Neural progenitor cell (in vitro differentiated cells): ENCODE data around the gene RNF41.

GRCh38 chr12:56159839-56161011 lies 2.1 kb downstream of the MYL6 start:
- RAMPAGE, long total RNA: no peak

DNA sequence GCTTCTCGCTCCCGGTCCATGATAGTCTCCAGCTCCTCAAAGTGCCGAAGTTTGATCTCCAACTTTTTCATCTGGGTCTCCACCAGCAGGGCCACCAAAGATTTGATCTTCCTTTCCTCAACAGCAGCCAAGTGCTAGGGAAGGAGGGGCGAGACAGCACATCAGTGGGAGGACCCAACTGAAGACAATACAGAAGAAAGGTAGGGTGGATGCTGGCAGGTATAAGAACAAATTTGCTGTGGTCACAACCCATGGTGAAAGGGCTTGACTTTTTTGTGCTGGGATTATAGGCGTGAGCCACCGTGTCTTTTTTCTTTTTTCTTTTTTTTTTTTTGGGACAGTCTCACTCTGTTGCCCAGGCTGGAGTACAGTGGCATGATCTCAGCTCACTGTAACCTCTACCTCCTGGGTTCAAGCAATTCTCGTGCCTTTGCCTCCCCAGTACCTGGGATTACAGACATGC lies 9.9 kb downstream of the MYL6 start:
- RAMPAGE, long total RNA: no peak

DNA sequence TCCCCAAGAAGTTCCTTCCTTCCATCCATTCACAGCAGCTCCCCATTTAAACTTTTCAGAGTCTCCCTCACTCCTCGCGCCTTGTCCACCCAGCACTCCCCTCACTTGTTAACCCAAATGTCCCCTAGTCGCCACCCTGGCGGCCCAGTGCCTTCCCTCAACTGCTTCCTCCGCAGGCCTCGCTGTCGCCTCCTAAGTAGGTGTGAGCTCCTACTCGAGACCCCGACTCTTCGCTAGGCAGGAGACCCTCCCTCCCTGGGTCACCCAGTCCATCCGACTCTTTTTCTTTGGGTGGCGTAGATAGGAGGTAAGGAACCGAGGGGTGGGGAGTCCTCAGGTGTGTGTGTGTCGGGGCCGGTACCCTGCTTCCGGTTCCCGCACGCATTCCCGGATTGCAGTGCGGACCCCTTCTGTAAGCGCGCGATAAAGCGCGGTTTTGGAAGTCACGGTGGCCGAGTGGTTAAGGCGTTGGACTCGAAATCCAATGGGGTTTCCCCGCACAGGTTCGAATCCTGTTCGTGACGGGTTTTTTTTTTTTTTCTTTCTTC lies 713 bp upstream of the SMARCC2 start:
- RAMPAGE, long total RNA: no peak

DNA sequence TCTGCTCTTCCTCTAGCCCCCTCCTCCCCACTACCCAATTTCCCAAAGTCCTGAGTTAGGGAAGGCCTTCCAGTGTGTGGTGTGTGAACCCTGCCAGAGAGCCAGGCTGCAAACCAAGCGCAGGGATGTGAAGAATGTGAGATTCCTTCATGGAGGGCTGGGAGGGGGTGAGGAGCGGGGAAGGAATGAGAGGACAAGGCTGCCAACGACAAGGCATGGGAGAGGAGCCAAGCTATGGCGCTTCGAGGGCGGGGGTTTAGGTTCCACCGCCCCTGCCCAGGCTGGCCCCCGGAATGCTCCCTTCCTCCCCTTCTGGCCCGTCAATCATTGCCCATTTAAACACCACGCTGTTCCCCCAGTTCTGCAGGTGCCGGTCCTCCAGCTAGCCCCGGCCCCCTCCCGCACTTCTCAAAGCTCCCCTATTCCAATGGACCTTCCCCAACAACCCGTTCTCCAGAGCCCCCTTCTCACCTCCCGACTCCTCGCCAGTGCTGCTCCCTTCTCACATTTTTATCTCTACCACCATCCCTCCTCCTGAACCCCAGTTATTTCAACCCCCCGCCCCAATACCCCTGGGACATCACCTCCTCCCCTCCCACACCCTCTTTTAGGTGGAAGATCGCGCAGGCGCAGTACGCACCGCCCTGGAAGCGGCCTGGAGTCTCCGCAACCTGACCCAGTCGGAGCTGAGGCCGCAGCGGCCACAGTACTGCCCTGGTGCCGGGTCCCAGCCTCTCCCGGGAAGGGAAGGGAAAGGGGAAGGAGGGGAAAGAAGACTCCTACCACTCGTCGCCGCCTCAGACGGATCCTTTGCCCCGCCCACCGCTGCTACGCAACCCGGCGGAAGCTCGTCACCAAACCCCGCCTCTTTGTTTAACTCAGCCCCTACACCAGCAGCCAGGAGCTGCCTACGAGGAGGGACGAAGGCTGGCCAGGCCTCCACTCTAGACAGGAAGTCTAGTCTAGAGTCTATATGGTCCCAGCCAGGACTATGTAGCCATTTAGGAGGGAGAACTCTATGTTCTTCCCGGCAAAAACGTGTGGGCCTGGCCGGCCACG lies at the start of gene RNF41:
Gene RNF41, minus strand, starts transcription at position 803 of the 1,059 bp plus-strand sequence.
- RAMPAGE, long total RNA: no peak

GRCh38 chr12:56243879-56244367 lies 14.1 kb downstream of the SLC39A5 start:
- RAMPAGE, long total RNA: no peak

DNA sequence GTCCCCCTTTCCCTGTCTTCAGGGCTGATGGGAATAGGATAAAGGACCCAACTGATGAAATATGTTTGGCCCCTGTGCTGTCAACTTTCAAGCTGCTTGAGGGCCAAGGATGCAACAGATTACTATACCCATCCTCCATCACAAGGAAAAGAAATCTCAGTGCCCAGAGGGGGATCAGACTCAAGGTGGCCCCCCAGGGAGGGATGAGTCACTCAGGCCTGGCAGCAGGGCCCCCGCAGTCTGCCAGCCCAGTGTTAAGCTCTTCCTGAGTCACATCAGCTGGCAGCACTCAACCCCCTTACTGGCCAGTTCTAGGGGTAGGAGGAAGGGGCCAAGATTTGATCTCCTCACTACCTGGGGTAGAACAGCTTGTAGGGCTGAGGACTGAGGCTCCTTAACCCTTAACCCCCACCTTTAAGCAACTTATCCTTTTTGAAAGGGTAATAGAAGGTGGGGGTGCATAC lies 1.6 kb downstream of the ANKRD52 start:
- RAMPAGE, long total RNA: no peak

- RAMPAGE, long total RNA: no peak
Measured at GRCh38 chr12:56271042-56271981, 4.6 kb downstream of the COQ10A start.

DNA sequence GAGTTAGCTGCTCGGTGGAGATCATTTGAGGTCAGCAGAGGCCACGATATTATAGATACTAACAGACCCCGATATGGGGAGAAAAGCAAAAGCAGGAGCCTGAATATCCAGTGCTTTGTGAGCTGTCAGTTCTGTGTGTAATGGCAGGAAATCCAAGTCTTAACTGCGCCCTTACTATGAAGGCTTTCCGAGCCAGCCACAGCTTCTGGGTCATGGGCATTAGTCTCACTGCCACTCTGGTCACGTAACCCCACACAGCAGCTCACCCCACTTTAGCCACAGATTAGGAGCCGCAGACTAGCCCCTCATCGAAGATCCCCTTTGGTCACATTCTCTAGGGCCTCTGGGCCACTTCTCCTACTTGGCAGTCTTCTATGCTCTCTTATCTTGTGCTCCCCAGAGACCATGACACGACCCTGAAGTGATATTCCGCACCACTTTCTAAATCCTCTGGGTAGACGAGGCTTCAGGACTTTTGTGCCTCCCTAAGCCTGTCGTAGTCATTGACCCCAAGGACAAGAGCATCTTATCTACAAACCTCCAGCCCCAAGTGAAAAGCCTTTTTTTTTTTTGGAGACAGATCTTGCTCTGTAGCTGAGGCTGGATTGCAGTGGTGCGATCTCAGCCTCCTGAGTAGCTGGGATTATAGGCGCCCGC lies 837 bp upstream of the CS start:
- RAMPAGE, long total RNA: no peak

DNA sequence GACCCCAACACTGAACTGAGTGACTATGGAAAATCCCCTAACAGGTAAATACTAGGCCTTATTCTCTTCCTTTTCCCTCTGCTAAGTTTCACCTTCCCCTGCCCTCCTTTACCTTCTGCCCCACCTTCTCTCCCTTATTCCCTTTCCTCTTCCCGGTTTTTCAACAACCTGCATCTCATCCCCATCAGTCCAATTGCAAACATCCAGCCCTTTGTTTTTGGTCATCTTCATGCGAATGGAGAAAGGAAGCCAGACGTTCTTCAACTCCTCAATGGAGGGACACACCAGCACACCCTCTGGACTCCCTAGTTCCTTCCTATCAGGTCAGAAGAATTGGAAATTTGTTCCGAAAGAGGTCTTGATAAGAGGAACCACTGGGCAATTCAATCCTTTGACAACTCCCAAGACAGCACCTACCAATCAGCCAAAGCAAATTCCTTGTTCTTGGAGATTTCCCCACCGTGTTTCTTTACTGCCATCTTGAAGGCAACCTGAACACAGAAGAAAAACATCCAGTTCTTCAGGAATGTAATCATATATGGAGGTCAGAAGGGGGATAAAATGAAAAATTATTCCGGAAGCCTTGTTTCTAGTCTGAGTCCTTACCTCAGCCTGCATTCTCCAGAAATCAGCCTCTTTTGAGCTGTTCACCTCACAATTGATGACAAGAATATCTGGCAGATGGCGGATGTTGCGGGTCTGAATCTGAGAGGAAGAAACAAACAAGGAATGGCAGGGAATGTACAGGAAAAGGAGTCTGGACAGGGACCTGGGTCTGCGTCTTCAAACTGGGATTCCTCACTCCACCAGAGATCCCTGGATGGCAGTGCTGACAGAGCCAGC lies 7.3 kb upstream of the CNPY2 start:
- RAMPAGE, long total RNA: no peak

GRCh38 chr12:56361575-56361835 lies 1.2 kb downstream of the APOF start:
- RAMPAGE, long total RNA: no peak

- RAMPAGE, long total RNA: no peak
Measured at GRCh38 chr12:56479608-56480015, 8.3 kb downstream of the GLS2 start.

DNA sequence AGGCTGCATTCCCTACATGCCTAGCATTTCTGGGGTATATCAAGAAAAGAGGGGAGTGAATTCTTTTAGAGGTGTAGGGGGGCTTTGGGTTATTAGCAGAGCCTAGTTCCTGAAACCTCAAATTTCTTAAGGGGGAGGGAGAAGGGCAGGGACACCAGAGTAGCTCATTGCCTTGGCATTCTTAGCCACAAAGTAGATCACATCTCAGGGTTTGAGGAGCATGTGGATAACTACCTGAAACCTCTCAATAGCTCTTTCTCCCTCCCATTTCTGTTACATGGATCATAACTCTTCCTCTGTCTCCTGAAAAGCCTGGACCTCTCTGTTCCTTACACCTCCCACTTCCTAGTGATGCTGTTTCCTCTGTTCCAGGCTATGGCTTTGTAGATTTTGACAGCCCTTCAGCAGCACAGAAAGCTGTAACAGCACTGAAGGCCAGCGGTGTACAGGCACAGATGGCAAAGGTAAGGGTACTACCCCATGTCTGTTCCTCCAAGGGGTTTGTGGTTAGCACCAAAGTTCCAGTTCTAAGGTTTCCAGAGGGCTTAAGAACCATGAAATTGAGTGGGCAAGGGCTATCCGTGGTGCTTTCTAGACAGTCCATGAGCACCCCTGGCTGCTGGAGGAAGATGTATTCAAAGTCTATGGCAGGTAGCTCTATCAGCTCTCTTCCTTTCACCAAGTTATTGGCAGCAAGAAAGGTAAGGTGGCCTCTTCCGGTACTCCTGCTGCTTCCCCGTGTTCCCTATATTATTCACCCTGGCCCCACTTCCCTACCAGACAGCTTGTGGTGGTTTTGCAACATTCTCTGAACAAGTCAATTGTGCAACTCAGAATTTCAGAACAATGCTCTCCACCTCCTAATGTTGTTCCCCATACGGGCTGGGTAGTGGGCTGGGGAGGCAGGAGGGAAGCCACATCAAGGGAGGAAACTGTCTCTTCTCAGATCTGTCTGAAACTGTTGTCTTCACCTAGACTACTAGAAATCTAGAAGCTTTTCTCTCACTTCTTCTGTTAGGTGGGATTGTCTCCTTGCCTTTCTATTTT lies 48.2 kb downstream of the RBMS2 start:
- RAMPAGE, long total RNA: no peak

DNA sequence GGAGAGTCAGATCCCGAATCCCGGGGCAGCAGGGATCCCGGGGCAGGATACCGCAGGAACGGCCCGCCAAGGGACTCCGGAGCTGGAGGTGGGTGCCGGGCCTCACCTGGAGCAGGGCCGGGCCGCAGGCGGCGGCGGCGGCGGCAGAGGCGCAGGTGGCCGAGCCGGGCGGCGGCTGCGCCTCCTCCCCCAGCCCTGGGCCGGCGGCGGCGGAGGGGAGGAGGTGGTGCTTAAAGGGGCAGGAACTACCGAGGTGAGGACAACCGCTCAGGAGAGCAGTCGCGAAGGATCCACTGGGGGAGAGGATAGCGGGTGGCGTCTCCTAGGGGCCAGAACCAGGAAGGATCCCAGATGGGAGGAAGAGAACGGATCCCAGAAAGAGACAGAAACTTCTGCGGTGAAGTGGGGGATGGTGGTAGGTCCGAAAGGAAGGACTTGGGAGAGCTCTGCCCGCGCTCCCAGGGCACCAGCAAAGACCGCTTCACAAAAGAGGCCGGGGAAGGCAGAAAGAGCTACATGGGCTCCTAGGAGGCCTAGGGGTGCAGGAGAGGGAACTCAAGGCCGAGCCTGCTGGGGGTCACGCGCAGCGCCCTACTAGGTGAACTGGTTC lies 4.8 kb upstream of the BAZ2A start:
- RAMPAGE, long total RNA: no peak

GRCh38 chr12:56679248-56680227 lies 8.5 kb downstream of the PTGES3 start:
- RAMPAGE, long total RNA: no peak

DNA sequence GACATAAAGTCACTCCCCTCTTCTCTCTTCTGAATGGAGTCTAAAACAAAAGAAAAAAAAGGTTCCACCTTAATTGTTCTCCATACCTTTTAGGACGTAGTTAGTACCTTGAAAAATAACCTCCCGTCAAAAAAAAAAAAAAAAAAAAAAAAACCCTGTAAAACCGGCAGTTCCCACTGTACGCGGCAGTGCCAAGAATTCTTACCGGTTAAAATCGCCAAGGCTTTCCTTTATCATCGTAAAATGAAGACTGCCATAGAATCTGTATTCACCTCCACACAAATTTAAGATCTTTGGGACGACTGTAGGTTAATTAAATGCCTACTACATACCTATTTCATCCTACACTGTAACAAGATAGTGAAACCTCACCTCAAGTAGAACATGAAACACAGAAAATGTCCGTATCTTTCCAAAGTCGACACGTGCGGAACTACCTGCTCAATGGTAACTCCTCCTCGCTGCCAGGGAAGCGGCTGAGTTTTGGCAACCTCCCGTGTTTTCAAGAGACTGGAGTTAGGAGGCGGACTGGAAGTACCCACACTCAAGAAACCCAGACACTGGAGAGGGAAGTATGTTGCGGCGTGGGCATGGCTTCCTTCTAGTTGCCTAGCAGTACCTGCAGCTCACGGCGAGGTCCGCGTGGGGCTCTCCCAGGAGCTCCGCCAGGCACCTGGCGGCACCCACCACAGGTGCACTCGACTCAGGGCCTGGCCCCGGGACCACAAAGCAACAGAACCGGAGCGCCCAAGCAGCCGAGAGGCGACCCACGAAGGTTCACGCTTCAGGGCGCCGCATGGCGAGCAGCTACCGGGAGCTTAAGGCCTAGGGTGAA lies 989 bp downstream of the PTGES3 start:
- RAMPAGE, long total RNA: no peak

- RAMPAGE, long total RNA: no peak
Measured at GRCh38 chr12:56714126-56714576, 10.9 kb downstream of the NACA start.

- RAMPAGE, long total RNA: no peak
Measured at GRCh38 chr12:56724582-56724910, 553 bp downstream of the NACA start.

- RAMPAGE, long total RNA: no peak
Measured at GRCh38 chr12:56941630-56942177, 7.5 kb upstream of the SDR9C7 start.

- RAMPAGE, long total RNA: no peak
Measured at GRCh38 chr12:57001309-57001951, 4.9 kb downstream of the ZBTB39 start.

GRCh38 chr12:57063555-57064724 lies 14.0 kb upstream of the MYO1A start:
- RAMPAGE, long total RNA: no peak